ENCODE measurements around a stretch of chr9.

GRCh38 chr9:127123329-127124016, 1.0 kb upstream of the ANGPTL2 start:
- PRO-cap, 4 experiments = no peak in any of the 4 experiments
- RAMPAGE, long total RNA, 2 experiments = no peak in any of the 2 experiments
- RRBS = no CpG with 5 or more reads among the region's 8 CpGs

GRCh38 chr9:127132931-127133575, 10.6 kb upstream of the ANGPTL2 start:
- PRO-cap, 4 experiments = no peak in any of the 4 experiments
- RAMPAGE, long total RNA, 2 experiments = no peak in any of the 2 experiments
- RRBS = no CpG with 5 or more reads among the region's 13 CpGs

GRCh38 chr9:127182849-127183322, 60.5 kb upstream of the ANGPTL2 start:
- PRO-cap, 4 experiments = peak in 1 of 4 experiments; most common minus-strand start chr9:127183091 (in 1)
- RAMPAGE, long total RNA, 2 experiments = no peak in any of the 2 experiments
- RRBS = no CpG with 5 or more reads among the region's 7 CpGs

DNA sequence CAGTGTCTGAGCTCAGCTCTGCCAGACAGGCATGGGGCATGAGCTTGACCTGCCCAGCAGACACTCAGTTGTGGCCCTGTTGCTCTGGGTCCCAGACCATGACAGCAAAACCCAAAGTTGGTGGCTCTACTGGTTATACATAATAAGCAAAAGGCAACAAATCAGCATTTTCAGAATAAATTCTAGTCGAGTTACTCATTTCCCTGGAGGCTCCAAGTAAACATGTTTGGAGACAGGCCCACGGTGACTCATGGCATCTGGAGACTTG, 60.3 kb upstream of the SLC2A8 start:
- PRO-cap, 4 experiments = peak in 2 of 4 experiments; most common minus-strand start position 72 of the sequence (in 1)
- RAMPAGE, long total RNA, 2 experiments = no peak in any of the 2 experiments
- RRBS = no CpG with 5 or more reads among the region's 2 CpGs

- PRO-cap, 4 experiments = no peak in any of the 4 experiments
- RAMPAGE, long total RNA, 2 experiments = no peak in any of the 2 experiments
- RRBS = no CpG with 5 or more reads among the region's 12 CpGs
These were observed 42.3 kb downstream of the LRSAM1 start for GRCh38 chr9:127493592-127494060.

DNA sequence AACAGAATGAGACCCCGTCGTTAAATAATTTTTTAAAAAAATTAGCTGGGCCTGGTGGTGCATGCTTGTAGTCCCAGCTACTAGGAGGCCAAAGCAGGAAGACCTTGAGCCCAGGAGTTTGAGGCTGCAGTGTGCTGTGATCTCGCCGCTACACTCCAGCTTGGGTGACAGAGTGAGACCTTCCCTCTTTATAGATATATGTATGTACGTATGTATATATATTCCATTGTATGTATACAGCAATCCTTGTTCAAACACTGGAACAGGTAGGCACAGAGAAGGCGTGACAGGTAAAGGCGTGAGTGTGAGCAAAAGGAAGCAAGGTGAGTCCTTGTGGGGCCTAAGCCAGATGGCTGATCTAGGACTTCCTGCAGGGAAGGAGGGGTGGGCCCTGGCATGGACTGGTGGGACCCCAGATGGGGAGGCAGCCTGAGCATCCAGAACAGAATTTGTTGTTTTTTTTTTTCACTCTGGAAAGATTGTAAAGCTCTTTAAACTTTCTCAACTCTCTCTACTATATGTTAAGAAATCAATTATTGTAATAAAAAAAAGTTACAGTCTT, 4.1 kb upstream of the NIBAN2 start:
- PRO-cap, 4 experiments = no peak in any of the 4 experiments
- RAMPAGE, long total RNA, 2 experiments = no peak in any of the 2 experiments
- RRBS = no CpG with 5 or more reads among the region's 7 CpGs

DNA sequence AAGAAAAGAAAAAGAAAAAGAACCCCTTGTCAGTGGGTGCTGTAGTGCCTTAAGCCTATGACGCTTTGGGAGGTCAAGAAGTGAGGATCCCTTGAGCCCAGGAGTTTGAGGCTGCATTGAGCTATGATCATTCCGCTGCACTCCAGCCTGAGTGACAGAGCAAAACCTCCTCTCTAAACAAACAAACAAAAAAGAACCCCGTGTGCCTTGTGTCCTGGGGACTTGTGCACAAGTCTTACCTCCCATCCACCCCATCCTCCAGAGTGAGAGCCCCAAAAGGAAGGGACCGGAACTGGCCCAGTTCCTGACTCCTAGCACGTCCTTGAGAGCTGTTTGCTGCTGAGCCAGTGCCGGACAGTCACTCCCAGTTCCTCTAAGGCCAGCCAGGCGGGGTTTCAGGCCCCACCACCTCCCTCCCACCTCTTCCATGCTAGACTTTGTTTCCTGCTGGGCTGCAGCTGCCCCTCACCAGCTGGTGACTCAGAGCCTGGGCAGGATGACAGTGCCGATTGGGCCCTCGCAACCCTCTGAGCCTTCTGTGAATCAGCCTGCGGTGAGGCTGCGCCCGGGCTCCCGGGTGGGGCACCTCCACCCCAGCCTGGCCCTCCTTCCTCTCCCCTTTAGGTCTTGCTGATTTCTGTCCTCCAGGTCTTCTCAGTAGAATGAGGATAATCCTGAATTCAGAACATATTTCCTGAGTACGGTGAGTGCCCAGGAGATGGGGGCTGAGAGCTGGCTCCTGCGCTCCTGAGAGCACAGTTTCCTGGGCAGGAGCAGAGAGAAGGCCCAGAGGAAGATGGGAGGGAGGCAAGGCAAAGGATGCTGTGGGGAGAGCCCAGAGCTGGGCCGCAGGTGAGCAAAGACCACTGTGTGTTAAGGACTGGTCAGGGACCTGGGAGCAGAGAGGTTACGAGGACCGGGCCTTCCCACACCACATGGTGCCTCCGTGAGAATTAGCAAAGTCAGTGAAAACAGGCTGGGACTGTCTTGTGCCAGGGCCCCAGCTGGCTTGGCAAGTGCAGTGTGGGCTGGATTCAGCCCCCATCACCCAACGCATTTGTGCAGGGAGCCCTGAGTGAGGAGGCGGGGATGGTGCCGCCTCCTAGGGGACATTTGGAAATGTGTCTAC, 10.2 kb upstream of the NIBAN2 start:
- PRO-cap, 4 experiments = peak in 4 of 4 experiments; most common plus-strand start position 468 of the sequence (in 1); most common minus-strand start position 349 of the sequence (in 3)
- RAMPAGE, long total RNA, 2 experiments = no peak in any of the 2 experiments
- RRBS = 4% methylated on average over 3 of the region's 22 CpGs

DNA sequence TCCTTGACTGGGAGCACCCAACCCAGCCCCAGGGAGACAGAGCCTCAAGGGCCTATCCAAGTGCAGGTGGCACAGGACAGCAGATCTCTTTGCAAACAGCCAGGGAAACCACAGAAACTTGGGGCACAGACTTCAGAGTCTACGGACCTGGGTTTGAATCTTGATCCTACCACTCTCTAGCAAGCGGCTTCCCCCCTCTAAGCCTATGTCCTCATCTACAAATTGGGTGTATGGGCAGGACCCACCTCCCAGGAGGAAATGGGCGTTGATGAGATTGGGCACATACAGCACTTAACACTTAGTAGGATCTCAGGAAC, 13.2 kb upstream of the TOR2A start:
- PRO-cap, 4 experiments = no peak in any of the 4 experiments
- RAMPAGE, long total RNA, 2 experiments = no peak in any of the 2 experiments
- RRBS = no CpG with 5 or more reads among the region's 3 CpGs

DNA sequence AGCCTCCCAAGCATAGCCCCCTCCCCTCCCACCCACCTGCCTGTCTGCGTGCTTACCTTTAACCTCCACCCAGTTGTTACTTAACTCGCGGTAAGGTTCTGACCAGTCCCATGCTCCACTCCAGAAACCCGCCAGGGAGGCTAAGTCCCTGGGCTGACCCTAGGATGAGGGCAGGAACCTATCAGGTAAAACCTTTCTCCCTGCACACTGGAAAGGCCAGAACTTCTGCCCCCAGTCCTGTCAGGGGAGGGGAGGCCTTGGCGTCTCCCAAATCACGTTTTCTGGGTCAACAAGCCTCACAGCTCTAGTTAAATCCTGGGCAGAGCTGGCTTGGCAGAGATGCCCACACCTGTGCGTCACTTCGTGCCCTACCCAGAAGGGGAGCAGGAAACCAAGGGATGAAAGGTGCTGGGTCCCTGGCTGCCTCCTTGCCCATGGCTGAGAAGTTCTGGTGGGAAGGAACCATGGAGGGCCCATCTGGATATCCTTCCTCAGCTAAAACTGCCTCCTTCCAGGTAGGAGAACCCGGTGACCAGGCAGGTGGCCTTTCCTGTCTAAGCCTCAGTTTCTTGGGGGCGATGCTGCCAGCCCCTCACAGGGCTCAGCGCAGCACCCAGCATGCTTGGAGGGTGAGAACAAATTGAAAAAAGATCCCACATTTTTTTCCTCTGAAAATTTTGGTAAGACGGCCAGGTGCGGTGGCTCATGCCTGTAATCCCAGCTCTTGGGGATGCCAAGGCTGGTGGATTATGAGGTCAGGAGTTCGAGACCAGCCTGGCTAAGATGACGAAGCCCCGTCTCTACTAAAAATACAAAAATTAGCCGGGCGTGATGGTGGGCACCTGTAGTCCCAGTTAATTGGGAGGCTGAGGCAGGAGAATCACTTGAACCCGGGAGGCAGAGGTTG, 8.1 kb upstream of the FPGS start:
- PRO-cap, 4 experiments = no peak in any of the 4 experiments
- RAMPAGE, long total RNA, 2 experiments = no peak in any of the 2 experiments
- RRBS = no CpG with 5 or more reads among the region's 19 CpGs

GRCh38 chr9:127796881-127797364, 5.8 kb upstream of the FPGS start:
- PRO-cap, 4 experiments = no peak in any of the 4 experiments
- RAMPAGE, long total RNA, 2 experiments = no peak in any of the 2 experiments
- RRBS = no CpG with 5 or more reads among the region's 11 CpGs

DNA sequence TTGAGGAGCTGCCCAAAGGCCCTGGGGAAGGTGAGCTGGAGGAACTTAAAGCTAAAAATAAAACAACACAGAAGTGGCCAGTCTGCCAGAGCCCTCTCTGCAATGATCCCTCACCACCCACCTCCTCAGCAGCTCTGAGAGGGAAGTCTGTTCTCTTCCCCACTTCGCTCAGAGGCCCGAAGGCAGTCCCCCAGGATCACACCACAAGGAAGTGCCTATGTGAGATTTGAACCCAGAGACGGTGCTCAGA, 879 bp downstream of the ENG start:
- PRO-cap, 4 experiments = peak in 1 of 4 experiments; most common plus-strand start position 171 of the sequence (in 1)
- RAMPAGE, long total RNA, 2 experiments = no peak in any of the 2 experiments
- RRBS = no CpG with 5 or more reads among the region's 3 CpGs

- PRO-cap, 4 experiments = peak in 1 of 4 experiments; most common plus-strand start chr9:127937300 (in 1)
- RAMPAGE, long total RNA, 2 experiments = no peak in any of the 2 experiments
- RRBS = no CpG with 5 or more reads among the region's 33 CpGs
These were observed 597 bp downstream of the DPM2 start for GRCh38 chr9:127936798-127937716.

DNA sequence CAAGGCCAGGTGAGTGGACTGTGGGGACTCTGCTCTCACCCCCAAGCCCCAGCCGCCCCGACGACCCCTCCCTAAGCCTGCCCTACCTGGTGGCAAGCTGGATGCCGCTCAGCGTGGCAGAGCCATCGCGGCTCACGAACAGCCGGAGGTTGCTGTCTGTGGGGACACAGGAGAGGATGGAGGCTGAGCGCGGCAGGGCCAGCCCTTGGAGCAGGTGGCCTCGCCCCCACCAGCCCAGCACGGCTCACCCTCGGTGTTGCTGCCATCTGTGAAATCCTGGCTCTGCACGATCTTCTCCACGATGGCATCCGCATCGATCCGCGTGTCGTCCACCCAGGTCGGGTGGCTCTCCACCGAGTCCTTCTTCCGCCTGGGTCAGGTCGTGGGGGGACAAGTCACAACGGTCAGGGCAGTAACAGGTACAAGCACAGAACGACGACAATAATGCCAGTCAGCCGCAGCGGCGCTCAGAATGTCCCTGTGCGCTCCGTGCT, 6.9 kb upstream of the DPM2 start:
- PRO-cap, 4 experiments = no peak in any of the 4 experiments
- RAMPAGE, long total RNA, 2 experiments = no peak in any of the 2 experiments
- RRBS = no CpG with 5 or more reads among the region's 33 CpGs

DNA sequence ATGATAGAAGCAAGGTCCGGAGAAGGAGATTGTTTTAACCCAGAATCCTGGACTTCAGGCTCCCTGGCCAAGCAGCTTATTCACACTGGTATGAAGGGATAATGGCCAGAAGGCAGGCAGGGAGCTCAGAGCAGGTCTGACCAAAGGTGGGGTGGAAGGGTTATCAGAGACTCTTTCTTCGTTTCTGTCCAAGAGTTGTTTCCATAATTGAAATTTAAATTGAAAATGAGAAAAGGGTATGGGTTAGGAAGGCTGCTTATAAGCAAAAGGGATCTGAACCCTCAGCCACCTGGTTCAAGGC, 17.9 kb downstream of the EEIG1 start:
- PRO-cap, 4 experiments = peak in 2 of 4 experiments; most common plus-strand start position 108 of the sequence (in 2)
- RAMPAGE, long total RNA, 2 experiments = no peak in any of the 2 experiments
- RRBS = no CpG with 5 or more reads among the region's 2 CpGs

DNA sequence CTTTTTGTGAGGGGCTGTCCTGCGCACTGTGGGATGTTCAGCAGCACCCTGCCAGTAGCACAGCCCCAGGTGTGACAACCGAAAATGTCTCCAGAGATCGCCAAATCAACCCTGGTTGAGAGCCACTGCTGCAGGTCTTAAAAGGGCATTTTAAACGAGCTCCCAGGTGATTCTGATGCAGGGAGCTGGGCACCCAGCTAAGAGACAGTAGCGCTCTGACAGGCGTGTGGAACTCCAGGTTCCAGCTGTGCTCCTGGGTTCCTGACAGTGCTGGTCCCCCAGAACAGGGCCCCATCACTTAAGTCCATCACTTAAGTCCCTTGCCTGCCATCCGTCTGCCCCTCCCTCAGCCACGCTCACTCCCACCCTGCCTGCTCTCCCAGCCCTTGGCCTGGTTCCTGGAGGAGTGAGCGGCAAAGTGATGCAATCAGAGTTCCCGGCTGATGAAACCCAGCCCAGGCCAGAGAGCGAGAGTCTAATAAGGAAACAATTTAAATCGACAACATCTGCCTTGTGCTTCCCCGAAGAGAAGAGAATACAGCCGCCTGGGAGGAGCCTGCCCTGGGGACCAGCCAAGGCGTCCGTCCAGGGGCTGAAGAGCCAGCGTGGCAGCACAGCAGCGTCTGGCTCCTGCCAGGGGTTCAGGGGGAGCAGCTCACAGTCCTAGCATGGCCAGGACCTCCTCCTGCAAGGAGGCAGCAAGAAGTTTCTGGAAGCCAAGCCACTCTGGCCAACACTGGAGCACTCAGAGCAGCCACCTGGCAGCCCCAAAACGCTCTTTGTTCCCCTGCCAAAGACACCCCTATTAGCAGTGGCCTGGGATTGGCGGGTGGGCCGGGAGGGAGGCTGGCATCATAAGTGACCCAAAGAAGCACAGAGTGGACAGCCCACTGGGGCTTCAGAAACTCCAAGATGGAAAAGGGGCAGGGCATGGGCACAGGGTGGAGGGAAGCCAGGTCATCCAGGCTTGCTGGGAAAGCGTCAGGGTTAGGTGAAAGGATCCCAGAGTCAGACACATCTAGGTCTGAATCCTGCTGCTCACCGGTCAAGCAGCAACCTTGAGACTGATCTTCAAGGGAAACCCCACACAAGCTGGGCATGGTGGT, 15.2 kb downstream of the EEIG1 start:
- PRO-cap, 4 experiments = peak in 4 of 4 experiments; most common plus-strand start position 596 of the sequence (in 2); most common minus-strand start position 337 of the sequence (in 3)
- RAMPAGE, long total RNA, 2 experiments = no peak in any of the 2 experiments
- RRBS = no CpG with 5 or more reads among the region's 23 CpGs

- PRO-cap, 4 experiments = peak in 1 of 4 experiments; most common plus-strand start chr9:127968291 (in 1)
- RAMPAGE, long total RNA, 2 experiments = no peak in any of the 2 experiments
- RRBS = no CpG with 5 or more reads among the region's 7 CpGs
These were observed 12.8 kb downstream of the EEIG1 start for GRCh38 chr9:127967824-127968569.

DNA sequence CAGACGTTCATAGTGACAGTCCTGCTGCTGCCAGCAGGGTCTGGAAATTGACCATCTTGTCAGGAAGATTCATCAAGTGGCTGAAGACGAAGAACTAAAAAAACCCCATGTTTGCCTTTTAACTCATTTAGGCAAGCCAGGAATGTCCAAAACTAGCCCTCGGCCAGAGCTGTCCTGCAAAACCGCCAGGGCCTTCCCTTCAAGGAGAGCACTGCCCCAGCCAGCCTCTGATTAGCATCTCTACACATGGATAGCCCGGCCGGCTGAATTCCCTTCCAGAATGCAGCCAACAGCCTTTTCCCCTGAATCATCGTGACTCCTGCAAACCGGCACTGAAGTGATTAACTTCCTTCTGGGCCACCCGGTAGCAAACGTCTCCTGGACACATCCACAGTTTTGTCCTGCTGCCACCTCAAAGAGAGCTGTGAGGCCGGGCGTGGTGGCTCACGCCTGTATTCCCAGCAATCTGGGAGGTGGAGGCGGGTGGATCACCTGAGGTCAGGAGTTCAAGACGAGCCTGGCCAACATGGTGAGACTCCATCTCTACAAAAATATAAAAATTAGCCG, 20.9 kb upstream of the EEIG1 start:
- PRO-cap, 4 experiments = no peak in any of the 4 experiments
- RAMPAGE, long total RNA, 2 experiments = no peak in any of the 2 experiments
- RRBS = 14% methylated on average over 6 of the region's 16 CpGs

DNA sequence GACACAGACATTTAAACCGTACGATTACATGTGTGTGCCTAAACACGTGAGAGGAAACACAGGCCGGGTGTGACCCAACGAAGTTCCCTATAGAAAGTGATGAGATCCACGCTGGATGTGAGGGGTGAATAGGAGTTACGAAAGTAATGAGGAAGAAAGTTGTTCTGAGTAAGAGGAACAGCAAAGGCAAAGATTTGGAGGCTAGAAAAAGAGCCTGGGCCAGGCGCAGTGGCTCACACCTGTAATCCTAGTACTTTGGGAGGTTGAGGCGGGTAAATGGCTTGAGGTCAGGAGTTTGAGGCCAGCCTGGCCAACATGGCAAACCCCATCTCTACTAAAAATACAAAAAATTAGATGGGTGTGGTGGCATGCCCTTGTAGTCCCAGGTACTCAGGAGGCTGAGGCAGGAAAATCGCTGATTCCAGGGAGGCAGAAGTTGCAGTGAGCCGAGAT, 13.4 kb downstream of the NAIF1 start:
- PRO-cap, 4 experiments = no peak in any of the 4 experiments
- RAMPAGE, long total RNA, 2 experiments = no peak in any of the 2 experiments
- RRBS = no CpG with 5 or more reads among the region's 11 CpGs

- PRO-cap, 4 experiments = no peak in any of the 4 experiments
- RAMPAGE, long total RNA, 2 experiments = no peak in any of the 2 experiments
- RRBS = no CpG with 5 or more reads among the region's 11 CpGs
These were observed 23.4 kb downstream of the PTGES2 start for GRCh38 chr9:128103925-128104734.

GRCh38 chr9:128176263-128176765, 15.1 kb downstream of the CIZ1 start:
- PRO-cap, 4 experiments = no peak in any of the 4 experiments
- RAMPAGE, long total RNA, 2 experiments = no peak in any of the 2 experiments
- RRBS = no CpG with 5 or more reads among the region's 11 CpGs

Measured in uterus (tissue), 7 donors.